ENCODE measurements around the gene PIK3R1.

DNA sequence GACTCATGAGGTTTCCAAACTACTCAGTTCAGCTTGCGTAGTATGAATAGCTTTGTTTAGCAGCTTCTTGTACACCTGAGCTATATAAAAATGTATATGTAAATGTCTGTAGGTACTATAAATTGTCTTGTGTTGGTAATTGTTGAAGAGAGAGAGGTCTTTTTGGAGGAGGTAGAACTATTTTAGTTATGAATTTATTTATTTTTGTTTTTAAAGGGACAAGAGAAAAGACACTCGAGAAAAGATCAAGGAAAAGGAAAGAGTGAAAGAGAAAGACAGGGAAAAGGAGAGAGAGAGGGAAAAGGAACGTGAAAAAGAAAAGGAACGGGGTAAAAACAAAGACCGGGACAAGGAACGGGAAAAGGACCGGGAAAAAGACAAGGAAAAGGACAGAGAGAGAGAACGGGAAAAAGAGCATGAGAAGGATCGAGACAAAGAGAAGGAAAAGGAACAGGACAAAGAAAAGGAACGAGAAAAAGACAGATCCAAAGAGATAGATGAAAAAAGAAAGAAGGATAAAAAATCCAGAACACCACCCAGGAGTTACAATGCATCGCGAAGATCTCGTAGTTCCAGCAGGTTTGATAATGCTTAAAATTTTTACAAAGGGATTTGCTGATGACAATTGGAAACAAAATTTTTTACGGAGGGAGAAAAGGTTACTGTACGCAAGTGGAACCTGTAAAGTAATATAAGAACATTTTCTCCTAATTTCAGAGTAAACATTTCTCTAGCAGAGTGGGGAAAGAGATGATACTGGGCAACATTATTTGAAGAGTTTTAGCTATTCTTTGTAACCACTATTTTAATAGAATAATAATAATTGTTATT, 26.5 kb downstream of the SREK1 start:
- PRO-cap = no peak

GRCh38 chr5:66989110-66989702, 207.4 kb downstream of the CD180 start:
- PRO-cap = no peak

- PRO-cap = no peak
These were observed 184.3 kb downstream of the CD180 start for GRCh38 chr5:67012140-67012809.

- PRO-cap = no peak
These were observed 33.9 kb downstream of the CD180 start for GRCh38 chr5:67162604-67163220.

DNA sequence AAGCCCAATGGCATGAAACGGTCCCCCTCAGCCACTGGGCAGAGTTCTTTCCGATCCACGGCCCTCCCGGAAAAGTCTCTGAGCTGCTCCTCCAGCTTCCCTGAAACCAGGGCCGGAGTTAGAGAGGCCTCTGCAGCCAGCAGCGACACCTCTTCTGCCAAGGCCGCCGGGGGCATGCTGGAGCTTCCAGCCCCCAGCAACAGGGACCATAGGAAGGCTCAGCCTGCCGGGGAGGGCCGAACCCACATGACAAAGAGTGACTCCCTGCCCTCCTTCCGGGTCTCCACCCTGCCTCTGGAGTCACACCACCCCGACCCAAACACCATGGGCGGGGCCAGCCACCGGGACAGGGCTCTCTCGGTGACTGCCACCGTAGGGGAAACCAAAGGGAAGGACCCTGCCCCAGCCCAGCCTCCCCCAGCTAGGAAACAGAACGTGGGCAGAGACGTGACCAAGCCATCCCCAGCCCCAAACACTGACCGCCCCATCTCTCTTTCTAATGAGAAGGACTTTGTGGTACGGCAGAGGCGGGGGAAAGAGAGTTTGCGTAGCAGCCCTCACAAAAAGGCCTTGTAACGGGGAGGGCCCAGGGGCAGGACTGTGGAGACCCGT, 30.0 kb downstream of the CD180 start:
- PRO-cap = bidirectional peak, plus-strand start at position 341 of the sequence, minus-strand start at position 296 of the sequence

- PRO-cap = no peak
These were observed 19.3 kb upstream of the CD180 start for GRCh38 chr5:67215588-67216573.

GRCh38 chr5:67606237-67606784, 409.7 kb upstream of the CD180 start:
- PRO-cap = no peak

DNA sequence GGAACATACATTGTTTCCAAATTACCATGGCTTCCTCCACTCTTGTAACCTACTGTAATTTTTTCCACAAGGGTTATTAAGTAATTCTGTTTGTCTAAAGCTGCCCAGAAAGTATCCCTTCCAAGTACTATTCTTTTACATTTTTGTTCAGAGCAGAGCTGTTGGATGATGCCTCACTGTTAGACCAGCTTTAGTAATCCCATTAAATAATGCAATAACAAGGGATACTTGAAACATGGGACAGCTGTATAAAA, 483.6 kb upstream of the CD180 start:
- PRO-cap = no peak

DNA sequence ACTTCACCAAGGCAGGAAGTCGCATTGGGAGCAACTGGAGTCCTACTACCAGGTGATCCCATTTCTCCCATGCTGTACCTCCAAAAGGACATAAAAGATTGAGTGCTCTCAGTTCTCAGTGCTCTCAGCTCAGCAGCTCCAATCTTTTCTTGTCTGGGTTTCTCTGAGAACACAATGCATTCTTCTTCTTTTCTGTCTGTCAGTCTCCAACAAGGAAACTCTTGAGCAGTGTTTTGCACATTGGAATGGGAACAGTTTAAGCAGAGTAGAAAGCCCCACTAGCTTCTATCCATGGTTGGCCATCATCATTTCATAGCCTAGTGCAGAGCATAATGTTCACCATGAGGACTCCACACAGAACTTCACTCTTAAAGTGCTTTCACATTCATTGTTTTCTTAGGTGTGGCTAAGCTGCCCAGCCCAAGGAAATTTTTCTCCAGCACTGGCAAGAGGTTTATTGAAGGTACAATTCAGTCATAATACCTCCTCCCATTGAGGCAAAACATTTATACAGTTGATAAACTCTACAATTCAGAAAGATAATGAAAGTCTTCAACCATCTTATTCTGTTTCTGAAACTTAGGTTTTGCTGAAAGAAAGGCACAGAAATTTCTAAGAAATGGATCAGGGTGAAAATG, 502.9 kb upstream of the CD180 start:
- PRO-cap = no peak

- PRO-cap = no peak
These were observed 415.9 kb upstream of the PIK3R1 start for GRCh38 chr5:67799693-67800105.

- PRO-cap = bidirectional peak, plus-strand start at chr5:68215762, minus-strand start at chr5:68215604
These were observed at the start of gene PIK3R1 for GRCh38 chr5:68215698-68216369. Gene PIK3R1, plus strand, starts transcription at chr5:68215756.

- PRO-cap = no peak
These were observed 2.0 kb downstream of the PIK3R1 start for GRCh38 chr5:68217512-68218024.

DNA sequence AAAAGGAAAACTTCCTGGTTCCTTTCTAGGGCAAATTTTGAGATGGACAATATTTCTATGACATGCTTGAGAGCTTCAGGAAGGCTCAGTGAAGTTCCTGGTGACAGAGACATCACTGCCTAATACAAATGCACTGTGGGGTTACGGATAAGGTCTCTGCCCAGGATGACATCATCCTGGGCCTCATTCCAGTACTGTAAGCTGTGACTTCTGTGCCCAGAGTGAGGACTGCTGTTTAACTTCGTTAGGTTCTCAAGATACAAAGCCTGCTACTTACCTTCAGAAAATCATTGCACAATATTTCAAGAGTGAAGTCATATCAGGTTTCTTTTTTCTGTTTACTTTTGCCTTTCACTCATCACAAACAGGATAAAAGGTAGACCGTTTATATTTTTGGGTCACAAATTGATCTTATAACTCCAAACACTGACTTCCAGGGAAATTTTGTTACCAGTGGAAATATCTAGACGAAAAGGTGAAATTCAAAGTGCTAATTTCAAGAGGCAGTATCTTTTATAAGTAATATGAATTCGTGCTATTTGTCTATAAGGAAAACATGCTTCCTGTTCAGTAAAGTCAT, 241.2 kb downstream of the PIK3R1 start:
- PRO-cap = no peak

DNA sequence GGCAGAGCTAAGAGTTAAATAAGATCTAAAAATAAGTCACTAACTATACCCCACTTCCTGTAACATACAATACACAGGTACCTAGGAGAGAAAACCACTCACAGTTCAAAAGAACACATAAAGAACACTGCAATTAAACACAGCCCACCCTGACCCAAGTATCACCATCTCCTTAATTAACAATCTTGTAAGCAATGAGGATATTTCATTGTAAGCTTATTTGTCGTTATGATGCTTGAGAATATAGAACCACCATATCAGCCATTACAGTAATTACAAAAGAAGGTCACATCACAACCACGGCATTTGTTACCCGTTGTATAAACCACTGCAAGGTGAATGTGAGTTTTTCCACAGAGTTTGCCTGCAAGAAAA, 382.1 kb upstream of the SLC30A5 start:
- PRO-cap = no peak

- PRO-cap = no peak
These were observed 249.6 kb upstream of the SLC30A5 start for GRCh38 chr5:68844217-68844514.

- PRO-cap = no peak
These were observed 41.9 kb downstream of the CDK7 start for GRCh38 chr5:69276439-69277195.

GRCh38 chr5:69419933-69420636, 5.2 kb downstream of the MARVELD2 start:
- PRO-cap = no peak

- PRO-cap = no peak
These were observed 37.2 kb downstream of the MARVELD2 start for GRCh38 chr5:69451976-69452694.

DNA sequence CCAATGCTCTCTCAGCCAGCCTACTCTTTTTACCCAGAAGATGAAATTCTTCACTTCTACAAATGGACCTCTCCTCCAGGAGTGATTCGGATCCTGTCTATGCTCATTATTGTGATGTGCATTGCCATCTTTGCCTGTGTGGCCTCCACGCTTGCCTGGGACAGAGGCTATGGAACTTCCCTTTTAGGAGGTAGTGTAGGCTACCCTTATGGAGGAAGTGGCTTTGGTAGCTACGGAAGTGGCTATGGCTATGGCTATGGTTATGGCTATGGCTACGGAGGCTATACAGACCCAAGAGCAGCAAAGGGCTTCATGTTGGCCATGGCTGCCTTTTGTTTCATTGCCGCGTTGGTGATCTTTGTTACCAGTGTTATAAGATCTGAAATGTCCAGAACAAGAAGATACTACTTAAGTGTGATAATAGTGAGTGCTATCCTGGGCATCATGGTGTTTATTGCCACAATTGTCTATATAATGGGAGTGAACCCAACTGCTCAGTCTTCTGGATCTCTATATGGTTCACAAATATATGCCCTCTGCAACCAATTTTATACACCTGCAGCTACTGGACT, 16.7 kb downstream of the OCLN start:
- PRO-cap = no peak

- PRO-cap = no peak
These were observed 32.7 kb upstream of the GTF2H2C start for GRCh38 chr5:69527153-69527852.